Frontal cortex (tissue), 2 donors: ENCODE results near the genes JAK1 and IL12RB2.

DNA sequence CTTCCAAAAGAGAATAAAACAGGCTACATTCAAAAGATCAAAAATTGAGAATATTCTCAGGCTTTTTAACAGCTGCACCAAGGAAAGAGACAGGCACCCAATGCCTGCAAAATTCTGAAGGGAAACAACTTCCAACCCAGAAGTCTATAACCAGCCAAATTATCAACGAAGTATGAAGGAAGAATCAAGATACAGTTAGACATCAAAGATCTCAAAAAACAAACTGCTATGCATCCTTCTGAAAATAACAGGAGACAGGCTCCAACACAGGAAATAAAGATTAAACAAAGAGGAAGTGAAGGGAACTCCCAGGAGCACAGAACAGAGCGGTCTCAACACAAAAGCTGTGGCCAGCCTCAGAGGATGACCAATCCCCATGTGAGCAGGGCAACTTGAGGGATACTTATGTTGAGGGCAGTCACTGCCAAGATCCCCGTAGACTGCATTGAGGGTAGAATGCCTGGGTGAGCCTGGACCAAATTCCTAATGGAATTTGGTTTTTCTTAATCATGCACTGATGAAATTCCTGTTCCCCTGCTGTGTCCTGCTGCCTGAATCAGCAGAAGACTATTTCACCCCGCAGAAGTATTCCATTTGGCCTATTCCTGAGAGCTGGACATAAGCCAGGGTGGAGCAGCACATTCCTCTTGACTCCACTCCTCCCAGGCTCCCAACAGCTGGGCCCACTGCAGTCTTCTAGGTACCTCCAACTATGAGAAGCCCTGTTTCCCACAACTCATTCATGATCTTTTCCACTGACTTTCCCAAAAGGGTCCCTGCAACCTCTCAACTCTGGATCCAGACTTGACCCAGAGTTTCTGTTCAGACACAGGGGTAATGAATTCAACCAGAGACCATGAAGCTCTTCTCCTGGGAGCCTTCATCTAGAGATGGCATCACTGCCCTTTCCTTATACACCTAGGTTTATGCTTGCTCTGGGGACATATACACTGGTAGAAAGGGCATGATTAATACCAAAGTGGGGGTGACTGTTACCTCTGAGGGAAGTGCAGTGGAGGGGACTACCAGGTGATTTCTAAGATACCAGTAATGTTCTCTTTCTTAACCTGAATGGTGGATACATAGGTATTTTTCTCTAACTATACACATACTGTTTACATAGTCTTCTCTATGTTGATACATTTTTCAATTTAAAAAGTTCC, 48.8 kb downstream of the JAK1 start:
- RAMPAGE, long total RNA, result no peak

DNA sequence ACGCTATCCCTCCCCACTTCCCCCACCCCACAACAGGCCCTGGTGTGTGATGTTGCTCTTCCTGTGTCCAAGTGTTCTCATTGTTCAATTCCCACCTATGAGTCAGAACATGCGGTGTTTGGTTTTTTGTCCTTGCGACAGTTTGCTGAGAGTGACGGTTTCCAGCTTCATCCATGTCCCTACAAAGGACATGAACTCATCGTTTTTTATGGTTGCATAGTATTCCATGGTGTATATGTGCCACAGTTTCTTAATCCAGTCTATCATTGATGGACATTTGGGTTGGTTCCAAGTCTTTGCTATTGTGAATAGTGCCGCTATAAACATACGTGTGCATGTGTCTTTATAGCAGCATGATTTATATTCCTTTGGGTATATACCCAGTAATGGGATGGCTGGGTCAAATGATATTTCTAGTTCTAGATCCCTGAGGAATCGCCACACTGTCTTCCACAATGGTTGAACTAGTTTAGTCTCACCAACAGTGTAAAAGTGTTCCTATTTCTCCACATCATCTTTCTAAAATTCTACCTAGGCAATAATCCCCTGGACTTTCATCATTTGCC, 47.1 kb downstream of the JAK1 start:
- RAMPAGE, long total RNA, result no peak

- RAMPAGE, long total RNA, result no peak
Measured at GRCh38 chr1:64965870-64966798, at the start of gene JAK1. Gene JAK1, minus strand, starts transcription at chr1:64966549.

DNA sequence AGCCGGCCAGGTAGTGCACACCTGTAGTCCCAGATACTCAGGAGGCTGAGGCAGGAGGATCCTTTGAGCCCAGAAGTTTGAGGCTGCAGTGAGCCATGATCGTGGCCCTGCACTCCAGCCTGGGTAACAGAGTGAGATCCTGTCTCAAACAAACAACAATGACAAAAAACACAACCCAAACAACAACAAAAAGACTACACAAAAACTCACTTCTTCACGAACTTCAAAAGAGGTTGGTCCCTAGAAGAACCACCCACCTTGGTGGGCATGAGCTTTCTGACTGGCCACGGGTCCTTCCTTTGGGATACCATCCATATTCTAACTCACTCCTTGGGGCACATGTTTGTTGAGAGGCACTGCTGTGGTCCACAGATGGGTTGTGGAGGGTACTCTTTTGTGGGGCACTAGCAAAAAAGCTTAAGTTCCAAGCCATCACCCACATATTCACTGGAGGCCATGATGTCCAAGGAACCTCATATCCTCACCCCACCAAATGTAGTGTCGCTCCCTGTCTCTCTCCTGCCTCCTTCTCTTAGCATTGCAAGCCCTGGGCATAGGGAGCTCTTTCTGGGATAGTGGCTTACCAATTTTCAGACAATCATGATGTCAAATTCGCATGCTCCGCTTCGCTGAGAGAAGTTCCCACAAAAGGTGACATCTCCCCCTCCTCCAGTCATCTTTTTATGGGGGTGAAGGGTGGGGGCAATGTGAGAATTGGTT, 83.1 kb upstream of the JAK1 start:
- RAMPAGE, long total RNA, result no peak

GRCh38 chr1:65064118-65065545, 83.4 kb upstream of the AK4 start:
- RAMPAGE, long total RNA, result no peak

DNA sequence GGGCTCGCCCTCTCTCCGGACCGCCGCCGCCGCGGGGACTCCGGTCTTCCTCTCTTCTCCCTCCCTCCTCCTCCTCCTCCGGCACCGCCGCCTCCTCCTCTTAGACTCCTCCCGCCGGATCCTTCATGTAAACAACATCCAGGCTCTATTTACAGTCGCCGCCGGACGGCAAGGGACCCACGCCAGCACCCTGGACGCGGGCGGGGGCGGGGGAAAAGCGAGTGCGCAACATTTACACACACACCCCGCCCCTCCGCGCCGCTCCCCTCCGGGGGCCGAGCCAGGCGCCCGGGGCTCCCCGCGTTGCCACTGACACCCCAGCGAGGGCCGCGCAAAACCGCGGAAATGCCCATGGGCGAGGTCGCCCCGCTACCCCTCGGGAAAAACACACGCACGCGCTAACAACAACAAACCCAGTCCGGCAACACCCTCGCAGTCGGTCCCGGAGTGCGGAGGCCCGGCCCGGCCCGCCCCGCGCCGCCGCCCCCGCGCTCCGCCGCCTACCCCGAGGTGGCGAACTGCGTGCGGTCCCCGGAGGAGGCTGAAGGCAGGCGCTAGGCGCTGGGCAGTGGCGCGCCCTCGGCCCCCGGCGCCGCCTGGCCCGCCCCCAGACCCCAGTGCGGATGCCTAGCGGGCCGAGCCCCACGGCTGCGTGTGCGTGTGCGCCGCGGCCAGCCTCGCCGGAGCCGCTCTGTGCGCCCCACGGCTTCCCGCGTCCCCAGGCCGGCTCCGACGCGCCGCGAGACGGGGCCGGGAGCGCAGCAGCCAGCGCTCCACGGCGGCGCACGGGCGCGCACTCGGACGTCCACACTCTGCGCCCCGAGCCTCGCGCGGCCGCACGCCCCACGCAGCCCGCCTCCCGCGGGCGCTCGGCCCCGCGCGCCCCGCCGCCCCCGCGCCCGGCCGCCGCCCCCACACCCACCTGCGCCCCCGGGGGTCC, 81.1 kb upstream of the AK4 start:
- RAMPAGE, long total RNA, result no peak

GRCh38 chr1:65175998-65176614, 28.1 kb downstream of the AK4 start:
- RAMPAGE, long total RNA, result no peak

DNA sequence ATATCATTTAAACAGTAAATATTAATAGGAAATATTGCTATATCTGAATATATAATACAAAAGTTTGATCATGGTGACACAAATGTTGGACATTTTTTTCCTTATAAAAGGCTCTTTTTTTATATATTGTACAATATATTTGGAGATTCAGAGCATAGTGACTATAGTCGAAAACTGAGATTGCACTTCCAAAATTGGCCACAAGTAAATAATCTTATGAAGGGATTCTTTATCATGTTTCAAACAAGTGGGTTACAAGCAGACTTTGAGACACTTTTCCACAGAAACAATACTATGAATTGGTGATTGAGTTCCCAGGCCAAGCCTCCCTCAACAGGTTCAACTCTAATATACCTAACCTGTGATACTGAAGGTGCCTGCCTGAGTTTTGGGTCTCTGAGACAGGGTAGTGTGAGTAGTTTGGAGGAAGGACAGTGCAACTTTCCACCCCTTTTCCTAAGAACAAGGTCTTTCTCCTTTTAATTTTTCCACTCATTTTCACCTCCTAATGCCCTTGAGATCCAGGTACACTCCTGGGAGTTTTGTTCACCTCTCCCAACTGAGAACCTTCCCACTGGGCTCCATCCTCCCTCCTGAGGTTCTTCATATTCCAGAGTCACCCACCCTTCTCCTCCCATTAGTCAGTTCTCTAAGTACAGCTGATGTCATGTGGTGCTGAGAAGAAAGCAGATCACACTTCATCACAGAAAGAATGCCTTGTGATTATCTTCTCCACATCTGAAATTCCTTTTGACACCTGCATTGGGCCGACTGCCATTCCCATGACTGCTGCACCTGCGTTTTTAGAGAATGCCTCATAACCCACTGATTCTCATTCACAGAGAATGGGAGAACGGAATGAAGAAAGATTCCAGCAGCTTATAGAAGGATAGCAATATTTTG, 14.0 kb downstream of the LEPR start:
- RAMPAGE, long total RNA, result no peak

DNA sequence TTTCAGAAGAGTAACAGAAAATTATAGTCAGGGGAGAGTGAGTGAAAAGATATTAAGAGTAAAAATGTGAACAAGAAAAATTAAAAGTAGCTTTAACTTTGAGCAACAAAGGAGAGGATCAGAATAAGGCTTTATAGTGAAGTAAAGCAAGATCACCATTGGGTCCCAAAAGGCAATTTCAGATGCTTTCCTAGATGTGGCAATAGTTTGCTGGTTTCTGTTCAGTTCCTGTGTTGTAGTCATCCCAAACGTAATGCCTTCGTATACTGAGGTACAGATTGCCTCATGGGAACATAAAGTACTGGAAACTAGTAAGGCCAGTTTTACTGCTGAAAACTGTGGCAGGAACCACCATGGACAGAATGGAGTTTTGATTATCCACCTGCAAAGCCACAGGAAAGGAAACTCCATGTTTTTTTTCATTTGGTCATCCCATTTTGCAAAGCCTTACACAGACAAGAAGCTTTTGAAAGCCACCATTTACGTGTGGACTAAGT, 283.5 kb upstream of the SGIP1 start:
- RAMPAGE, long total RNA, result no peak

DNA sequence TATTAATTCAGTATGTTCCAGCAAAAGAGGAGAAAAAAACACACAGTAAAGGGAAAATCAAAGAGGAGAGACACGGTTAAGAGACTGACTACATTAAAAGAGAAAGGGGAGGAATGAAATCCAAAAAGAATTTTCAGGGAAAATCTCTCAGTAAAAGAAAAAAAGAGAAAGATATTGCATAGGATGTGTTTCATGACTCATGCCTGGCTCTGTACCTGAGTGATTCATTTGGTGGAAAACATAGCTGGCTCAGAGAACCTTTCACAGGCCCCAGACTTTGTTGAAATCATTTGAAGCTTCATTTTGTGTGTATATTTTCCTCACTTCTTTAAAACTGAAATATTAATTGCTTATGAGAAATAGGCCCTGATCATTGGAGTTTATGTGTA, 239.3 kb upstream of the SGIP1 start:
- RAMPAGE, long total RNA, result no peak

GRCh38 chr1:66350016-66350731, 183.8 kb upstream of the SGIP1 start:
- RAMPAGE, long total RNA, result no peak

DNA sequence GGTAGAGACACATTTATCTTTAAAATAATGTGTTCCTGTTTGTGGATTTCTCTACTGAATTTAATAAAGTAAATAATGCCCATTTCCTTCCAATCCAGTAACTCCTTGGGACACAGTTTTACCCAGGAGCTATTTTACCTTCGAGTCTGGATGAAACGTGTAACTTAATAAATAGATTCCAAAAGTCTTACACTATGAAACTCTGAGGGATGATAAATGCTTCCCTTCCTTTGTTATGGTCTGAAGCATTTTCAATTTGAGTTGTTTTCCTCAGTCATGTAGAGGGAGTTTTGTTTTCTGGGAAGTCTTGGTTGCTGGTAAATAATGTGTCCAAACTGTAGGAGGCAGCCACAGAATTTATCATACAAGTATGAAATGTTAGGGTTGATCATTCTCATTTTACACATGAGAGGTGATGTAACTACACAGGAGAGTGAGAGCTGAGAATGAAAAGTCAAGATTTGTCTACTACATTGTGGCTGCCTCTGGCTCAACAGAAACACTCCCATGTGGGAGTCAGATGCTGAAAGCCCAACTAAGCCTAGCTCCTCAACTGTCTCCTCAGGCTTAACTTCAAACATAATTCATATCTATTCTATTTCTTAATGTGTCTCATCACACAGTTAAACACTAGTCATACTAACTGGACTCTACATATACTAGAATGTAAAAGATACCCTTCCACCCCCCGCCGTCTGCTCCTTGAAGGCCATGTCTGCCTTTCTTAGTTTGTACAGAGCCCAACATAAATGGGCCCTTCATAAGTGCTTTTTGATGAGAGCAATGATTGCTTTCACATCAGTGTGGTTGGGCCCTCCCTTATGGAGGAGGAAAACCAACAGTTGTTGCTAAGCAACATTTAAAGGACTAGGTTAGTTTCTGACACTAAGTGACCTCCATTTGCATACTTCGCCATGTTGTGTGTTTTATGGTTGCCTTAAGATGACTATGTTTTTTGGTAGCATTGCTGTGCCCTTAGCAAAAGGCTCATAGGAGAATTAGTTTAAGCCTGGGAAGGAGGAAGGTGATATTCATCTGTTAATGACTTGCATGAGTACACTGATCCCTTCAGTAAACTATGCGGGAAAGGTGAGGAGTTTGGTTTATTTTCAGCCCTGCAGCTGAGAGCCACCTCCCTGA, 182.3 kb upstream of the SGIP1 start:
- RAMPAGE, long total RNA, result no peak

- RAMPAGE, long total RNA, result no peak
Measured at GRCh38 chr1:66372170-66373156, 161.5 kb upstream of the SGIP1 start.

DNA sequence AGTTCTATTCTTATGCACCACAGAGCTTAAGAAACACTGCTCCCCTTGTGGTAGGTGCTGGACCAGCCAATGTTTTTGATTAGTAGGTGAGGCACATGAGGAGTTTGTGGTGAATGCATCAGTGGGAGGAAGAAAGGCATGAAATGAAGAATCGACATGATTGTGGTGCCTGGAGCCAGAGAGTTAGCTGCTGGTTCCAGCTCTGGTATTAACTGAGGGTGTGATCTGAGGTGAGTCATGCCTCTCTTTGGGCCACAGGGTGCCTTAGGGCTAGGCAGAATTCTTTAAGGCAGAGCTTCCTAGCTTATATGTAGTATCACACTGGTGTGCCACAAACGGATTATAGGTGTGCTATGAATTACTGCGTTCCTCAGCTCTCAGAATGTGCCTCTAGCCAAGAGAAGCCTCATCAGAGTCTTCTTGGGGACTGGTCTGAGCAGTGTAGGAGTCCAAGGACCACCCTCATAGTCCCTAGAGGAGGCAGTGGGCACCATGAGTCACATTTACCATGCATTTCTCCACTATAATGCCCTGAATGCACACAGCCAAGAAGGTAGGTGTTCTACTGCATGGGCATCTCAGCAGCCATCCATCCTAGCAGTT, 97.4 kb upstream of the SGIP1 start:
- RAMPAGE, long total RNA, result no peak

DNA sequence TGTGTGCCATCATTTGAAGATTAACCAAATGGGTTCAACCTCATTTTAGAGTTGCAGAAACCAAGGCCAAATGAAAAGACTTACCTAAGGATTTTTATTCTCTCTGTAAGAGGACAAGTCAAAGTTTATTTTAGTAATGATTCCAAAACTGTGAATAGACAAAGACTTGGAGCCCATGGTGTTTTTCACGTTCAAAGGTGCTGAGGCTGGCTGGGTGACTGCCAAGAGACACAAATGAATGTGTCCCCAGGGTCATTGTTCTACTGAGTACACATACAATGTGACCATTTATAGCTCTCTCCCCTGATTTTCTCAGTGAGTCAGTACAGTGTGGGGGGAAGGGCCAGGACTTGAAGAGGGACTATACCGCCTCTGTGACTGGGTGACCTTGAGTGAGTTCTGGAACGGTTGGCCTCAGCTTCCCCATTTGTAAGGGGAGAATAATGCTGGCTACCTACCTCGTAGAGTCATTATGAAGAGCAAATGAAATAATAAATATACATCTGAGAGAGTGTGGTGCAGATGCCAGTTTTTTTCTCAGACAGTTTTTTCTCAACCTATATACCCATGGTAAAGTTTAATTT, 9.5 kb downstream of the SGIP1 start:
- RAMPAGE, long total RNA, result no peak

- RAMPAGE, long total RNA, result no peak
Measured at GRCh38 chr1:67306980-67308281, at the start of gene IL12RB2. Gene IL12RB2, plus strand, starts transcription at chr1:67307873.

DNA sequence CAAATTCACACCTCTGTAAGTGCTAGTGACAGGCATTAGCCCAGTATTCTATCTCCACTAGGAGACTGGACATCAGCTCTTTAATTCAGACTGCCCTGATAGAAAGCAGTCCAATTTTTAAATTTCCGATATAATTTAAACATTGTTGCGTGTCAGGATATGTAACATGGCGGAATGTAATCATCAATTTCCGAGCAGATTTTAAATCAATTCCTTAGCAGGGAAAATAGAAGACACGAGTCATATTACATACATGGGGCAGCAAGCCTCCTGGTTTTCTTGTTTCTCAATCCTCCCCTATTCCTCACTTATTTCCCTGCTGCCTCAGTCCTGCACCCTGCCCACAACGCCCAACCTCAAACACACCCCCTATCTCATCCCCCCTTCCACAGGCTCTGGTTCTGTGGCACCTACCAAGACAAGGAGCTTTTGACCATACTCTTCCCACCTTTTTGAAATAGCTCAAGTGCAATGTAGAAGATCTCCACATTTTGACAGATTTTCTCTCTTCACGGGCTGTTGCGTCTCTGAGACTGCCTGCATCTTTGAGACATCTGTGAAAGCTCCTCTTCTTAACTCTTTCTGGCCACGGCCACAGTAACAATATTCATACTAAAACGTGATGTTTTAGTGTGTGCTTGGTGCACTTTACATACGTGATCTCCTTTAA, 1.5 kb upstream of the SERBP1 start:
- RAMPAGE, long total RNA, result no peak

- RAMPAGE, long total RNA, result no peak
Measured at GRCh38 chr1:67460829-67461422, 30.7 kb upstream of the SERBP1 start.

DNA sequence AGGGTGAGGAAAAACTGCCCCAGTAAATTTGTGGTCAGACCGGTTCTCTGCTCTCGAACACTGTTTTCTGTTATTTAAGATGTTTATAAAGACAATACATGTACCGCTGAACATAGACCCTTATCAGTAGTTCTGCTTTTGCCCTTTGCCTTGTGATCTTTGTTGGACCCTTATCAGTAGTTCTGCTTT, 83.6 kb upstream of the SERBP1 start:
- RAMPAGE, long total RNA, result no peak

DNA sequence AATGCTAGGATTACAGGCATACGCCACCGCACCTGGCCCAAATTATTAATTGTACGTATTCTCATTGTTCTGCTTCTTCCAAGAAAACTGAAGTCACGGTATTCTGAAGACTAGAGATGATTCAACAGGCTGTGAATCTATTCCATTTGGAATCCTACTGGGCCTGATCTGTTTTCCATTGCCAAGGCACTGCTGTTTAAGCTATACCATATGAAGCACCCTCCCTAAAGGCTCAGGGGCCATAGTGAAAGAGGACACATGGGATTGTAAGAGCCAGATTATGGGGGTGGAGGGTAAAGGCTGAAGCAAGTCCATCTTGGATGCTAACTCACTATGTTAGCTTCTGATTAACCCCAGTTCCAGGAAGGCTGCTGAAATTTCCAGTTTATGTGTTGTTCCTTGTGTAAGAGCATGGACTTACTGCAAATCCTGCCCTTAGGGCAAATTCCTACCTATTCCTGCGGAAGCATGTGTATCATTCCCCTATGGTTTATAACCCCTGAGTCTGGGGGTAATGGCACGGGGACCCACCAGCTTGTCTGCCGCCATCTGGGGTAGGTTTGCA, 91.7 kb upstream of the SERBP1 start:
- RAMPAGE, long total RNA, result no peak